A673 (cell line): Measurements from ENCODE around the gene SAC3D1.

GRCh38 chr11:64591376-64591620, 278 bp downstream of the SLC22A12 start:
- PRO-cap: no peak

GRCh38 chr11:64711299-64711870, 11.6 kb downstream of the NRXN2 start:
- PRO-cap: no peak

GRCh38 chr11:64742711-64743736, 918 bp downstream of the RASGRP2 start:
- PRO-cap: no peak

DNA sequence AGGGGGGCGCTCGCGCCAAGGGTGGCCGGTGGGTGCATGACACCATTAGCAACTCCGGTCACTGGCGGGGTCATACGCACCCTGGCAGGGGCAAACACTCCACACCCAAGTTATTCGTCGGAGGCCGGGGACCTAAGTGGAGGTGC, 332 bp downstream of the RASGRP2 start:
- PRO-cap: no peak

GRCh38 chr11:64785345-64785733, 7.0 kb upstream of the SF1 start:
- PRO-cap: no peak

DNA sequence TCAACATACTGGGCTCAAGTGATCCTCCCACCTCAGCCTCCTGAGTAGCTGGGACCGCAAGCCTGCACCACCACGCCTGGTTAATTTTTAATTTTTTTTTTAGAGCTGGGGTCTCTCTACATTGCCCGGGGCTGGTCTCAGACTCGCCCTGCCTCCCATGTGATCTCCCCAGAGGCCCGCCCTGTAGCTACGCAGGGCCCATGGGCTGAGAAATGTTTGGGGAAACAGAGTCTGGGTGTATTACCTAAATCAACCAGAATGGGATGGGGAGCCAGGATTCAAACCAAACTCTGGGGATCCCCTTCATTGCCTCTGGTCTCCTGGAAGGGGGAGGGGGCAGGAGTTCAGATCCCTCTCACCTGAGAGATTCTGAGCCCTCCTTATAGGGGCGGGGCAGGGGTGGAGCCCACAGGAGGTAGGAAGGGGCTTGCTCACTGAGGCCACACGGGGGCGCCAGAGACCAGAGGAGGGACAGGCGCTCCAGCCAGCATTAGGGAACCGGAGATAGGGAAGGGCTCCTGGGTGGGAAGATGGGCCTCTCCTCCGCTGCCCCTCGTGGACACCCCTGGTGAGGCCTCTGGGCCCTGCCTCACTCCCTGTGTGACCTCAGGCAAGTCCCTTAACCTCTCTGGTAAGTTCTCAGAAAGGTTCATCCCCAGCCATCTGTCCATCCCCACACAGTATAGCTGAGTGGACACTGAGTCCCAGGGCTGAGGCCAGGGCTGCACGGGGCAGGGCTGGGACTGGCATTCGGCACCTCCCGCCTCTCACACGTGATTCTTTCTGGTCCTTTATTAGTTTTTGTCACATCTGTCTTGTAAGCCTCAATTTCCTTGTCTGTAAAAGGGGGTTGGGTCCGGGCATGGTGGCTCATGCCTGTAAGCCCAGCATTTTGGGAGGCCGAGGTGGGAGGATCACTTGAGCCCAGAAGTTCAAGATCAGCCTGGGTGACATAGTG, 2.7 kb upstream of the CDC42BPG start:
- PRO-cap: unidirectional peak, plus-strand start at position 501 of the sequence

GRCh38 chr11:64877371-64877665, 1.1 kb downstream of the EHD1 start:
- PRO-cap: no peak

DNA sequence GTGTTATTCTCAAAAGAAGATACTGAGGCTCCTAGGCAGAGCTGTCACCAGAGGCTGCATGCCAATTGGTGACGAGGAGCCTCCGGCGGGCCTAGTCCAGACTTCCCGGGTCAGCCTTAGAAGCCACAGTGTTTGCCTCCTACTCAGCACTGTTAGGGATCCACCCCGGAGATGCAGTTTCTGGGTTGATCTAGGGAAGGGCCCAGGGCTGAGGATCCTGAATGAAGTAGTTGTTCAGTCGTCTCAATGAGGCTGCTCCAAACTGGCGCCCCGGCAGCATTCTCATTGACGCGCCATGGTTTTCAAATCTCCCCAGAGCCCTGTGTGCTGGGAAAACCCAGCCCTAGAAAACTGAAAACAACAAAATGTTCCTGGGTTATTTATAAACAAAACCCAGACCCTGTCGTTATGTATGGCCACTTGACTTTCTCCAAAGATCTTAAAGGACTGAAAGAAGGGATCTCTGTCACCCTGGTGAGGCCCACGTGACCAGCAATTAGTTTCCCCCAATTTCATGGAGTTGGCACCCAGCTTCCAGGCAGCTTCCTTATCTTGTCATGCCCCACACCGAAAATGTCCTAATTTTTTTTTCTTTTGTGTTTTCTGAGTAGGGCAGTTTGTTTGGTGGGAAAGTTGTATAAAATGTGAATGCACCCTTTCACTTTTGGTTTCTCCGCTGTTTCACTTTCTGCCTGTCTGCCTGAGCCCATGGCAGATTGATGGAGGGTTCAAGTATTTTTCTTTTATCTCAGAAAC, 2.0 kb upstream of the EHD1 start:
- PRO-cap: no peak

GRCh38 chr11:64901722-64902452, 15.1 kb downstream of the ATG2A start:
- PRO-cap: no peak

DNA sequence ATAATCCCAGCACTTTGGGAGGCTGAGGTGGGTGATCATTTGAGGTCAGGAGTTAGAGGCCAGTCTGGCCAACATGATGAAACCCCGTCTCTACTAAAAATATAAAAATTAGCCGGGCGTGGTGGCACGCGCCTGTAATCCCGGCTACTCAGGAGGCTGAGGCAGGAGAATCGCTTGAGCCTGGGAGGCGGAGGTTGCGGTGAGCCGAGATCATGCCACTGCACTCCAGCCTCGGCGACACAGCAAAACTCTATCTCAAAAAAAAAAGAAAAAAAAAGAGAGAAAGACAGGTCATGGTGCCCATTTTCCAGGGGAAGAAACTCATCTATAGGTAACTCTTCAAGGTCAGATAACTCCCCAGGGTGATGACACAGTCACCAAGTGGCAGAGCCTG, 8.7 kb downstream of the ATG2A start:
- PRO-cap: no peak

- PRO-cap: no peak
Observed at GRCh38 chr11:64911782-64912165, 5.2 kb downstream of the ATG2A start.

- PRO-cap: no peak
Observed at GRCh38 chr11:64913551-64913976, 3.4 kb downstream of the ATG2A start.

GRCh38 chr11:64914262-64914774, 2.7 kb downstream of the ATG2A start:
- PRO-cap: no peak

- PRO-cap: no peak
Observed at GRCh38 chr11:64920200-64920533, 3.2 kb upstream of the ATG2A start.

- PRO-cap: no peak
Observed at GRCh38 chr11:64933470-64934137, 2.1 kb downstream of the GPHA2 start.

GRCh38 chr11:64939467-64939825, 3.8 kb upstream of the GPHA2 start:
- PRO-cap: no peak

- PRO-cap: no peak
Observed at GRCh38 chr11:64970857-64971115, 1.1 kb downstream of the MAJIN start.

DNA sequence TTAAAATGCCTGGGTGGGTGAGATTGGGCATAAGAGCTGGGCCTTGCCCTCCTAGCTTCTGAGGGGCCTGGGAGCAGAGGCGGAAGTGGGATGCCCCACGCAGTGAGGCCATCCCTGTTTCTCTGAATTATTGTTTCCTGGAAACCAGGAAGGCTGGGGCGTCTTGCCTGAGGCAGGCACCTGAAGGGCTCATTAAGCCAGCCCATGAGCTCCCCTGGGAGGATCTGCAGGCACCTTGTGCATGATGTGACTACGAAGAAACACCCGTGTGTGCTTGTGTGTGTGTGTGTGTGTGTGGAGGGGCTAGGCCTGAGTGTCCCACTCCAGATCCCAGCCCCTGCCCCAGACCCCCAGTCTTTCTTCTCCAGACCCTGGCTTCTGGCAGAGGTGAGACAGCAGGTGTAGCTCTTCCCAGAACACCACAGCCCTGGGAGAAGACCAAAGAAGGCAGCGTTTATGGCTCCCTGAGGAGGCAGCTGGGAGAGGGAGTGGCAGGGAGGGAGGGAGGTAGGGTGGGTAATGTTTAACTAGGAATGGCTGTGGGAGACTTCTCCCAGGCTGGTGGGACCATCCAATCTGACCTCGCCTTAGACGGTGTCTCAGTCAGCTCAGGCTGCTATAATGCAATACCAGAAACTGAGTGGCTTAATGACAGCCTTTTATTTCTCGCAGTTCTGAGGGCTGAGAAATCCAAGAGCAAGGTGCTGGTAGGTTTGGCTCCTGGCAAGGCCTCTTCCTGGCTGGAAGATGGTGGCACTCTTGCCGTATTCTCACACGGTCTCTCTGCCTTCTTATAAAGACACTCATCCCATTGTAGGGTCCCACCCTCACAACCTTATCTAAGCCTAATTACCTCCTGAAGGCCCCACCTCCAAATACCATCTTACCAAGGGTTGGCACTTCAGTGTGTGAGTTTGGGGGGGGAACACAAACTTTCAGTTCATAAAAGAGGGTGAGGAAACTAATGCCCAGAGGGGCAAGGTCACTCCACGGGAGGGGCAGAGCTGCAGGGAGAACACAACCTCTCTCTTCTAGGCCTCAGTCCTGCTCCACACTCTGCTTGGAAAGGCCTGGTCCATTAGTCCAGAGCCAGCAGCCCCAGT, 2.3 kb upstream of the BATF2 start:
- PRO-cap: no peak

DNA sequence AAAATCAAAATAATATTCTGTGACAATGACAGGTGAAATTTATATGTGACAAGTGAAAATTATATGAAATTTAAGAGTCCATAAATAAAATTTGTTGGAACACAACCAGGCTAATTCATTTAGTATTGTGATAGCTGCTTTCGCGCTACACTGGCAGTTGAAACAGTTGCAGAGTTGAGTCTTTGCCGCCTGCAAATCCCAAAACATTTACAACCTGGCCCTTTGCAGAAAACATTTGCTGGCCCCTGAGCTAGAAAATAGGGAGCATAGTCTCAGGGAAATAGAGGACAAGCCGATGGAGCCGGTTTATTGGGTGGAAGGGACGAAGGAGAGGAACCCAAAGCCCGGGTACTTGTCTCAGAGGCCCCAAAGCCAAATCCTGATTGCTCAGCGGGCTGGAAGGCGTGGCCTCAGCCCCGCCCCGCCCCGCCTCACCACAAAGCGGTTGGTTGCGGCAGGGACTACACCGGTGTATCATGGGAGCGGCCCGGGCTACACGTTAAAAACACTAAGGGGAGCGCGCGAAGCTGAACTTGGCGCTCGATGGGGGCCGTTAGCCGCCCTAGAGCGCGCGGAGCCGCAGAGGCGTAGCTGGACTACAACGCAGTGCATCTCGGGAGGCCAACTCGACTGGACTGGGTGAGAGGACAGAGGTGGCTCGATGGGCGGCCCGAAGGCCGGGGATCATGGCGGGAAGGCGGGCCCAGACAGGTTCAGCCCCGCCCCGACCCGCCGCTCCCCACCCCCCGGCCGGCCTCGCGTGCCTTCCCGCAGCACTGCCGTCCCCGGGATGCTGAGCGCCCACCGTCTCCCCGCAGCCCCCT, at the start of gene SAC3D1:
Gene SAC3D1 (plus strand): TSS at position 743 of the 824 bp plus-strand sequence.
- PRO-cap: bidirectional peak, plus-strand start at position 466 of the sequence, minus-strand start at position 377 of the sequence

GRCh38 chr11:65048230-65048584, 7.2 kb downstream of the SAC3D1 start:
- PRO-cap: no peak